Osteoblast (primary cell): ENCODE results near the genes NFKBIA and PAX9.

GRCh38 chr14:34872722-34873147, 2.4 kb downstream of the BAZ1A start:
- CAGE, long polyA plus RNA = no peak
- RRBS = no CpG with 5 or more reads among the region's 6 CpGs

DNA sequence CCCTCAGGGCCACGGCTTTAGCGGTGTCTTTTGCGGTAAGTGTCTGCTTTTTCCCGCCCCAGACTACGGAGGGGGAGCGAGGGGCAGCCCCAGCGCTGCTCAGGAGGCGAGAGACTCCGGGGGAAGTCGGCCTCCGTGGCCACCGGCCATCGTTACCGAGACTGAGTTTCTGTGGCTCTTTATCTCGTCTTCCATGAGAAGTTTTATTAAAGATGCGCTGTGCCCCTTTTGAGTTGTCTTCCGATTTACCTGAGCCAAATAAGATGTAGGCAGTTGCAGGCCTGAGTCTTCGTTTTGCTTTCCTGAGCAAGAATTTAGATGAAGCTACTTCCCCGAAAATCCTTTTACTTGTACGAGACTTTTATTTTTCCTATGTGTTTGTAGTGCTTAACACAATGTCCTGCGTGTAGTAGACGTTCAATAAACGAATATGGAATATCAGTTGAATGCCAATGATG, 418 bp downstream of the SRP54 start:
- CAGE, long polyA plus RNA = no peak
- RRBS = 0% methylated on average over 3 of the region's 23 CpGs

DNA sequence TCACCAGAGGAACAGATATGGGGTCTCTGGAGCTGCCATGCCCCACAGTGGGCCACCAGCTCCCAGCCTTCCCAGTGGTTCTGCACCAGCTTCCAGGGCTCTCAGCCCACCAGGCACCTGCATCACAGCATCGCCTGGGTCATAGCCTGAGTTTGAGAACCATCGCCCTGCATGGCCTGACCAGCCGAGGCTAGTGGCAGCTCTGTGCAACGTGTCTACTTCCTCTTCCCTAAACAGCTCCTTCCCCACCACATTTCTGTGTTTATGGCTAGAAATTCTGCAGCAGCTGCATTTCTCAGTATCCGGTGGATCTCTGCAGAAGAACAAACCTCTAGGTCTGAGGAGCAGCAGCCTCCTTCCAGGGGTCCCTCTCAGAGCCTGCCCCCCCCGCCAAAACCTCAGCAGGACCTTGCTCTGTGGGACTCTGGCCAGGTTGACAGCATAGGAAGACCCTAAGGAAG, 47.6 kb downstream of the PSMA6 start:
- CAGE, long polyA plus RNA = no peak
- RRBS = no CpG with 5 or more reads among the region's 6 CpGs

DNA sequence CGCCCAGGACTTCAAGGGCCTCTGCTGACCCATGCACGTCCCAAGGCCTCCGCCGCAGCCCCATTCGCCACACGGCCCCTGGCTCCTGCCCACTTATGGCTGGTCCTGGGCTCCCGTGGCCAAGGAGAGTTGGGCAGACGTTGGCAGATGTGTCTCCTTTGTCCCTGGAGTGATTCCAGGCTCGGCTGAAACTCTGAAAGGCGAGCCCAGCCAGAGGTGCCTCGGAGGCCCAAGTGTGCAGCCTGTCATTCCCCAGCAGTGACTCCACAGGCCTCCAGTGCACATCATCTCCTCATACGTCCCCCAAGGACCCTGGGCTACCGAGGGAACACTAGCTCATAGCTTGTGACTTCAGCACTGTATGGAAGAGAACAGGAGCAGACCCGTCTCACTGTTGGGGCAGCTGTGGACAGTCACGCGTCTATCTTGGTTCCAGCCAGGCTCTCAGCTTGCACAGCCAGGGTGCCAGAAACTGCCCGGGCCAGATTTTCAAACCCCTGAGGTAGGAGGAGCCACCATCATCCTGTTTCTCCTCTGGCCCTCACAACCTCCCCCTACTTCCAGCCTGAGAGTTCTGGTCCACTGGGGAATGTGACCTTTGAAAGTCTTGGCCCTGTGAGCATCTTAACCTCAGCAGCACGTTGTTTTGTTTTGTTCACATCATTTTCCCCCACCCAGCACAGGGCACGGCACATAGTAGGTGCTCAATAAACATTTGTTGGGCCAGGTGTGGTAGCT, 50.2 kb downstream of the PSMA6 start:
- CAGE, long polyA plus RNA = no peak
- RRBS = no CpG with 5 or more reads among the region's 19 CpGs

DNA sequence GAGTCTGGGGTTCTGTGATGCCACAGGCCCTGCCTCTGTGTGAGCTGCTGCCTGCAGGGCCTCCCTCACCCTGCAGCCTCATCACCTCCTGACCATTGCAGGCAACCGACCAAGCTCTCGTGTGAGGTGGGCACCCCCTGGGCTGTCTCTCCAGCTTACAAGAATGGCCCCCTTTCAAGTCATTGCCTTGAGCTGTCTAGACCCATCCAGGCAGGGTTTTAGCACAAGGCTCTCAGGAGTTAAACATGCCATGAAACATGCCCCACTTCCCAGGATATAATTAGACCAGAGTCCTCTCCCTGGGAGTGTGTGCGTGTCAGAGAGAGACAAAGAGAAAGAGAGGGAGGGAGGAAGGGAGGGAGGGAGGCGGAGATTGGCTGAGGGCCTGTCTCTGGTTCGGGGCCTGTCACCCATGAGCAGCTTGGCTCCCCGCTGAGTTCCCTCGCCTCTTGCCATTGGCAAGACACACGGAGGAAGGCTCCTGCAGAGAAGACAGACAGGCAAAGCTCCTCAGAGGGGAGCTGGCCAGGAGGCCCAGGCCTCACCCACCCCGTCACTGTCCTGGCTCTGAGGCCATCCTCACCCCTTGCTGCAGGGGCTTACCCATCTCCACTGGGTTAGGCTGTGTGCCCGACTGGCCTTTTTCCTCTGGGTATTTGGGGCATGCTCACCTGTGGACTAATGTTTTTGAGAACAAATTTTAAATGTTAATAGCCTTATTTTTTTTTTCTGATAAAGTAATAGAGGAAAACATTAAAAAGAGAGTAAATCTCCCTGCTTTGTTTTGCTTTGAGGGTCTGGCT, 19.0 kb downstream of the NFKBIA start:
- CAGE, long polyA plus RNA = no peak
- RRBS = no CpG with 5 or more reads among the region's 10 CpGs

- CAGE, long polyA plus RNA = start-site peak on the minus strand at chr14:35404666-35404739, 92 and 69 reads in 2 replicates
- RRBS = 2% methylated on average over 11 of the region's 82 CpGs
Measured at GRCh38 chr14:35404278-35405135, at the start of gene NFKBIA. Gene NFKBIA, minus strand, starts transcription at chr14:35404749.

GRCh38 chr14:35405532-35406137, 1.1 kb upstream of the NFKBIA start:
- CAGE, long polyA plus RNA = no peak
- RRBS = no CpG with 5 or more reads among the region's 11 CpGs

DNA sequence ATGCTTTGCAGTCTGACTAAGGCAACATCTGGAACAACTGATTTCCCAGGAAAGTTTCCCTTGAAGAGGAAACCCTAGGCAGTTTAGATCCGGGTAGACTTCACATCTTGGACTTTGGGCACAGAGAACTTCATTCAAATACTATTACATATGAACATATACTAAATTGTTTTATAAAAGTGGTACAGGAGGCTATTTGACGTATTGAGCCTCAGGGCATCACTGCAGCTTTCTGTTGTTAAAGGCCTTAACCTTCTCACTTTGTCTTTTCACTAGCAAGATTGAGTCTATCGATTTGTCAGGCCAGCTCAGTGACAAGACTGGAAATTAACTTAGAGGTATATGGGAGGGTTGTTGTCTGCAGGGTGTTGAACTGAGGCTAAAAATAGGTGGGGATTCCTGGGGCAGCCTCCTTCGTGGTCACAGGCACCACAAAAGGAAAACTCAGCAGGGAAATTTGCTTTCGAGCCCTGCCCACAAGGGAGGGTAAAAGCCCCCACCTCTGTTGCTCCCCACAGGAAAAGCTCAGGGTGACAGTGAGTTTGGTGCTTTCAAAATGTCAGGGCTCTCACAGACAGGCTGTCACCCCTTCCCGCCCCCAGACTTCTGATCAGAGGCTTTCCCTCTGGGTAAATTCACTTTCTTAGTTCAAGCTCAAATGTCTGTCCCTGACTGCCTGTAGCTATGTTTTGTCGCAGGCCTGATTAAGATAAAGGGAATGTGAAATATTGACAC, 11.5 kb upstream of the NFKBIA start:
- CAGE, long polyA plus RNA = no peak
- RRBS = no CpG with 5 or more reads among the region's 7 CpGs

DNA sequence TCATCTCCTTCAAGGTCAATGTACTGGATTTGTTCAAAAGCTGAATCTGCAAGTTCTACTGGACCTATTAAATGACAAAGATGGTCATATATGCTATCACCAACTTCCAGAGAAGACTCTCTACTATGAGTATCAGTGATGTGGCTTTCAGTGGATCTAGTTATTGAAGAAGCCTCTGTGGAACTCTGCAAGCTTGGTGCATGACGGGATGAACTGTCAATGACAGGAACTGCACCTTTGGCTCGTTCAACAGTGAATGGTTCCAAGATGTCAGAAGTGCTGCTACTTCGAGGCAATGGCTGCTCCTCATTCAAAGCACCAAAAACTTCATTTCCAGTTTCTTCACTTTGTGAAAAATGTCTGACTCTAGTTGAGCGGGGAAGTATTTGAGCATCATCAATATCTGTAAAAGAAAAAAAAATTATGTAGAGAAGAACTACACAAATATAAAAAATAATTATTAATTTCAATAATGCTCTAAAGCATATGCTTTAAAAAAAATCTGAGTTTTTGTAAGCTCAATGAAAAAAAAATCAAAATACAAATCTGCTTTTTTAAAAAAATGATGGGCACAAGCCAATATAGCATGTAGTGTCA, 119.4 kb downstream of the RALGAPA1 start:
- CAGE, long polyA plus RNA = no peak
- RRBS = no CpG with 5 or more reads among the region's 4 CpGs

GRCh38 chr14:35739521-35740175, 69.4 kb downstream of the RALGAPA1 start:
- CAGE, long polyA plus RNA = no peak
- RRBS = no CpG with 5 or more reads among the region's 4 CpGs

DNA sequence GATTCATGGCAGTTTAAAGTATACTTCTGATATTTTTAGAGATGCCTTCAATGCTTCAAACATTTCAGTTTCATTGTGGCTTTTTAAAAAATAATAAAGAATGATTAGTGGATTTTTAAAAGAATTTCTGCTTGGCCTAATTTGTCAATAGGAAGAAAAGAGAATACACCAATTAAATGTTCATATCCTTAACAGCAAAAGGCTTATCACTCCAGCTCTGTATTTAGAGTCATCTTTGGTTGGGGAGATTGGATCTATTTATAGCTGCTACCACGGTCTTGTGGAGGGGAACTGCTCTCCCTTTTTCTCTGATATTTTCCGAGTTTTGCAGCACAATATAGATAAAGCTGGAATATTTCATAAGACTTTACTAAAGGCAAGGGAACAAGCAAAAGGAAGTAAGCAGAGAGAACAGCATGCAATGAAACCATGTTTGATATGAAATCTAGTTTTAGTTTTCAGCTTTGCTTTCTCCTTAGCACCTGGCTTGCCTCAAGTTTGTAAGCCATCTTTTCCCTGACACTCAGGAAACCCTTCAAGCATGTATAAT, 35.1 kb downstream of the BRMS1L start:
- CAGE, long polyA plus RNA = no peak
- RRBS = no CpG with 5 or more reads among the region's 2 CpGs

- CAGE, long polyA plus RNA = no peak
- RRBS = no CpG with 5 or more reads among the region's 2 CpGs
Measured at GRCh38 chr14:36217469-36217880, 103.0 kb downstream of the MBIP start.

GRCh38 chr14:36505214-36505842, 14.7 kb downstream of the NKX2-1 start:
- CAGE, long polyA plus RNA = no peak
- RRBS = 4% methylated on average over 3 of the region's 44 CpGs

- CAGE, long polyA plus RNA = no peak
- RRBS = no CpG with 5 or more reads among the region's 42 CpGs
Measured at GRCh38 chr14:36507760-36508579, 12.1 kb downstream of the NKX2-1 start.

DNA sequence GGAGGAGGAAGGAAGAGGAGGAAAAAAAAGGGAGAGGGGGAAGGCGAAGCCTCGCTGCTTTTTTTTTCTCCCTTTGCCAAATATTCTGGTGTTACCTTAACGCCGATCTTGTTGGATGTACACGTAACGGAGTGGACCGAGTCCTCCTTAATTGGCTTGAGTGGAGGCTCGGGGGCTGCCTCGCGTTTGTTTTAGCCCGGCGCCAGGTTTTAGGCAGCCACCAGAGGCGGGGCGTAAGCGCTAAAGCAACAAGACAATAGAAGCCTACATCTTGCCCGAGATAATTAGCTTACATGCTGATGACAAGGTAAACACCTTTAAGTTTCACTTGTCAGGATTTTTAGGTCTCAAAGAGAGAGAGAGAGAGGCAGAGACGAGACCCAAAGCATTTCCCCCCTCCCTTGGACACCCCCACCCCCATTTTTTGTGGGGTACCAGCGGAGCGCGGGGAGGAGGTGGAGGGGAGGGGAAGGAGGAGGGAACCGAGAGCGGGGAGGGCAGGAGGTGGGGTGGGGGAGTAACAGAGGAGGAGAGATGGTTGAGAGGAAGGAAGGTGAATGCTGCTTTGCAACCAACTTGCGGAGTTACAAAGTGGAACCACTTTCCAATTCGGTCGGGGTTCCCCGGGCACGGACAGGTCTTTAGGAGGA, 534 bp downstream of the NKX2-1 start:
- CAGE, long polyA plus RNA = no peak
- RRBS = 2% methylated on average over 2 of the region's 27 CpGs

DNA sequence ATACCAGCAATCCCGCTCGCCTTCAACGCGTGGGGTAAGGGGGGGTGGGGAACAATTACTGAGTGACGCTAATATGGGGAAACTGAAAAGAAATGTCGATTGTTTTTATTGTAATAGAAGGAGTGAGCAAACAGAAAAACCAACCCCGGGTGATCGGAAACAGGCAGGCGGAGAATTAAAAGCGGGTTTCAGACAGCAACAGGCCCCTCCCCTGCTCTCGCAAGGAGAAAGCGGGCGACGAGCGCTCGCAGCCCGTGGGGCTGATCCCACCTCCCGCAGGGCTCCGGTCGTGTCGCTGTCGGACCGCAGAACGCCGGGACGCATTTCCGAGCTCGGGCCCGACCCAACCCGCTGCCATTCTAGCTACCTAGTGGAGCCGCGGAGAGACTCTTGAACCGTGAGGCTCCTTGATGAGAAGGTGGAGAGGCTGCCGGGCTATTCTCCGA, 4.3 kb upstream of the PAX9 start:
- CAGE, long polyA plus RNA = no peak
- RRBS = 25% methylated on average over 6 of the region's 35 CpGs

GRCh38 chr14:36661581-36662497, at the start of gene PAX9:
Gene PAX9, plus strand, starts transcription at chr14:36661860.
- CAGE, long polyA plus RNA = no peak
- RRBS = 3% methylated on average over 9 of the region's 49 CpGs

GRCh38 chr14:36683405-36683749, 21.7 kb downstream of the PAX9 start:
- CAGE, long polyA plus RNA = no peak
- RRBS = no CpG with 5 or more reads among the region's 3 CpGs

- CAGE, long polyA plus RNA = no peak
- RRBS = no CpG with 5 or more reads among the region's 7 CpGs
Measured at GRCh38 chr14:37167539-37168126, 4.8 kb downstream of the SLC25A21 start.

DNA sequence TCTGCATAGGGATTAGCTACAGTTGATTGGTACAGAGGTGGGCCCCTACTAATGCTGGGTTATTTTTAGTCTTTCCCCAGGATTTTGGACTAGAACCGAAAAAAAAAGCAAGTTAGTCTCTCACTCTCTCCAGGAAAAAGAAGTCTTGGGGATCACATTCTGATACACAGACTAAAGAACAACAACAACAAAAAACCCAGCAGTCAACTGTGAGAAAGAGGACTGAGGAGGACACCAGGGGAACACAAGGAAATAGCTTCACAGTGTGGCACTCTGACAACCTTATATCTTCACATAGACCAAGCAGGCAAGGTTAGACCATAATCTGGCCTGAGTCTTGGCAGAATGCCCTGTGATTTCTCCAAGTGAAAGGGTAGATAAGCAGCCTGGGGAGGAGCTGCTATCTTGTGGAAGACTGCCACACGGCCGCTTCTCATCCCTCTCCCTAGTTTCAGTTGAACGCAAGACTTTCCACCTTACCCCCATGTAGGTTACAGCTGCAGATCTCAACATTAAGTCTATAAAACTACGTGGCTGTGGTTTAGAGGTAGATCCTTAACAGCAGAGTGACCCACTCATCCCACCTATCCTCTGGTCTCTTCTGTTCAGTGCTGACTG, 3.7 kb downstream of the SLC25A21 start:
- CAGE, long polyA plus RNA = no peak
- RRBS = no CpG with 5 or more reads among the region's 5 CpGs